ENCODE results near the genes CRTC3 and MAN2A2.

DNA sequence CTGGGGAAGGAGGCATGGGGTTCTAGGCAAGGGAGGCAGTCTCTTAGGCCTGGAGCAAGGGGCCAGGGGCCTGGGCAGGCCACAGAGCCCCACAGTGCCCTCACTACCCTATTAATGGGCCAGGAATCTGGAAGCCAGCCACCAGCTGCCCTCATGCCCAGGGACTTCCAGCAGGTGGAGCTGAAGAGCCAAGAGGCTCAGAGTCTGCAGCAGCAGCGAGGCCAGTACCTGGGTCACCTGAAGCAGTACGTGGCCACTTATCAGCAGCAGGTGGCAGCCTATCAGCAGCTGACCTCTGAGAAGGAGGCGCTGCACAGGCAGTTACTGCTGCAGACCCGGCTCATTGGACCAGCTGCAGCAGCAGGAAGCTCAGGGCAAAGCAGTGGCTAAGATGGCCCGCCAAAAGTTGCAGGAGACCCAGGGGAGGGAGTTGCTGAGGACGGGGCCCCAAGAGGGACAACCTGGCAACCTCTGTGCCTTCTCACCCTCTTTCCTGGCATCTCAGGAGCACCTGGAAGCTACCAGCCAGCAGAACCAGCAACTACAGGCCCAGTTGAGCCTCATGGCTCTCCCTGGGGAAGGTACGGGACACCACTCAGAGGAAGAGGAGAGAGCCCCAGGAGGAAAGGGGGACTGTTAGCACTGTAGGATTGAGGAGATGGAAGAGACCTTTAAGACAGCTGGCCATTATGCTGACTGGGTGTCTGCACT lies 28.0 kb downstream of the NGRN start:
- RAMPAGE, long total RNA: no peak
- RRBS: no CpG with 5 or more reads among the region's 7 CpGs

DNA sequence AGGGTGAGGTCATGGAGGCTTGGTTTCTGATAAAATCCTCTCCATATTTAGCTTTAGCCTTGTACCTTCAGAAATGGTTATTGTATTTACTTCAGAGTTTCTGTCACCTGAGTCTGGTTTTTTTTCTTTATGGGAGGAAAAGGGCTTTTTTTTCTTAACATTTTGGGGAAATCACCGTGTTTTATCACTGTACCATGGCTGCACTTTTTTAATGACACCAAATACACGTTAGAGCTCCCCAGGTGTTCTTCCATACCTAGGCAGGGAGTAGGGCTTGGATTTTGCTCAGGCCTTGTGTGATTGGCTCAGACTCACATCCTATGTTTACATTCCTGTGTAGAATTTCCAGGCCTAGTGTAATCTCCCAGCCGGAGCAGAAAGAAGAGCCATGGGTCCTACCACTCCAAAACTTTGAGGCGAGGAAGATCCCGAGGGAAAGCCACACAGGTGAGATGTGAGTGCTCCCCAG lies 6.5 kb downstream of the ZNF774 start:
- RAMPAGE, long total RNA: no peak
- RRBS: no CpG with 5 or more reads among the region's 5 CpGs

- RAMPAGE, long total RNA: no peak
- RRBS: no CpG with 5 or more reads among the region's 6 CpGs
These were observed 25.3 kb downstream of the IQGAP1 start for GRCh38 chr15:90413162-90413834.

GRCh38 chr15:90419715-90420479 lies 31.9 kb downstream of the IQGAP1 start:
- RAMPAGE, long total RNA: no peak
- RRBS: no CpG with 5 or more reads among the region's 8 CpGs

DNA sequence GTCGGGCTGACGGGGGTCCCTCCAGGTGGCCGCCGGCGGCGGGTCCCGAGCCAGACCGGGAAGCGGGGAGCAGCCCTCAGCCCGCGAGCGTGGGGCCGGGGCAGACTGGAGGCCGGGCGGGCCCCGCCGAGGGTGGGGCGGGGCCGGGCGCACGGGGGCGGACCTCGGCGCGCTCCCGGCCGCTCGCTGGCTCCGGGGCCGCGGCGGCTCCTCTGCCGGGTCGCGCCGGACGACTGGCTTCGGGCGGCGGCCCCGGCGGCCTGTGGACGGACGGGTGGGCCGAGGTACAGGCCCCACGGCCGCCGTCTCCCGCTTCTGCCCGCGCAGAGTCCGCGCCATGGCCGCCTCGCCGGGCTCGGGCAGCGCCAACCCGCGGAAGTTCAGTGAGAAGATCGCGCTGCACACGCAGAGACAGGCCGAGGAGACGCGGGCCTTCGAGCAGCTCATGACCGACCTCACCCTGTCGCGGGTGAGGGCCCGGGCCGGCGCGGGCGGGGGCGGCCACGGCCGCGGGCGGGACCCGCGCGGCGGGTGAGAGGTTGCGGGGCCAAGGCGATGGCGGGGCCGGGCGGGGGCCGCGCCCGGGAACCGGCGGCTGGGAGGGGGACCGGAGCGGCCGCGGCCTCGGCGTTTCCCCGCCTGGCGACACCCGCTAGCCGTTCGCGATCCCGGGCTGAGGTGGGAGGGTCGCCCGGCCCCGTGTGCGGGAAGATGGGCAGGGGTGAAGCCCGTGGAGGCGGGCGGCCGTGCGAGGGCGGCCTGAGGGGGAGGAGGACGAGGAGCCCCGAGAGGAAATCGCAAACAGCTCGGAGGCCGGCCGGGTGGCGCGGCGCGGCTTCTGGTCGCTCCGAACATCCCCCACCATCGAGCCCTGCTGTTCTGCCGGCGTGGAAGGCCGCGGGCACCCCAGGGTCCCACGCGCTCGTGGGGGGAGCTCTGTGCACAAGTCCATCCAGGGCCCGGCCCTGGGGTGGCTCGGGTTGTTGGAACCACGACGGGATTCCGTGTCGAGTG lies at the start of gene CRTC3:
CRTC3 (plus strand) TSS at position 189 of the 1,014 bp plus-strand sequence.
- RAMPAGE, long total RNA: no peak
- RRBS: 1% methylated on average over 45 of the region's 143 CpGs

DNA sequence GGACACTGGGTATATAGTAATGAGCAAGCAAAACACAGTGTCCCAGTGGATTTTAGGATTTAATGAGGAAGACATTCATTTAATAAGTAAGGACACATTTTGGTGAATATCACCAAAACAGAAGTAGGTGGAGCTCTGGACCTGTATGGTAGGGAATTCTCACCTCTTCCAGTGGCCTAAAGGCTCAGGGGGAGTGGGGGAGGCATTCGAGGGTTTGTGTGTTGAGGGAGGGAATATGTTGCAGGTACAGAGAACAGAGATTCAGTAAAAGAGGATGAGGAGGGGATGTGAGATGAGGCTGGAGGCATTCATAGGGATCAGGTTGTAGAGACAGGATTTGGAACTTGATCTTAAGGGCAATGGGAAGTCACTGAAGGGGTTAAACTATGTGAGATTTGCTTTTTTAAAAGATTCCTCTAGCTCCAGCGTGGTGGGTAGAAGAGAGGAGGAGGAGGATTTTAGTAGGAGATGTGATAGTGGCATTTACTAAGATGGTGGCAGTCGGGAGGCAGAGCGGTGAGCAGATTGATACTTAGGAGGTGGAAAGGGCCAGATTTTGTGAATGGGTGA lies 4.0 kb downstream of the CRTC3 start:
- RAMPAGE, long total RNA: no peak
- RRBS: no CpG with 5 or more reads among the region's 4 CpGs

DNA sequence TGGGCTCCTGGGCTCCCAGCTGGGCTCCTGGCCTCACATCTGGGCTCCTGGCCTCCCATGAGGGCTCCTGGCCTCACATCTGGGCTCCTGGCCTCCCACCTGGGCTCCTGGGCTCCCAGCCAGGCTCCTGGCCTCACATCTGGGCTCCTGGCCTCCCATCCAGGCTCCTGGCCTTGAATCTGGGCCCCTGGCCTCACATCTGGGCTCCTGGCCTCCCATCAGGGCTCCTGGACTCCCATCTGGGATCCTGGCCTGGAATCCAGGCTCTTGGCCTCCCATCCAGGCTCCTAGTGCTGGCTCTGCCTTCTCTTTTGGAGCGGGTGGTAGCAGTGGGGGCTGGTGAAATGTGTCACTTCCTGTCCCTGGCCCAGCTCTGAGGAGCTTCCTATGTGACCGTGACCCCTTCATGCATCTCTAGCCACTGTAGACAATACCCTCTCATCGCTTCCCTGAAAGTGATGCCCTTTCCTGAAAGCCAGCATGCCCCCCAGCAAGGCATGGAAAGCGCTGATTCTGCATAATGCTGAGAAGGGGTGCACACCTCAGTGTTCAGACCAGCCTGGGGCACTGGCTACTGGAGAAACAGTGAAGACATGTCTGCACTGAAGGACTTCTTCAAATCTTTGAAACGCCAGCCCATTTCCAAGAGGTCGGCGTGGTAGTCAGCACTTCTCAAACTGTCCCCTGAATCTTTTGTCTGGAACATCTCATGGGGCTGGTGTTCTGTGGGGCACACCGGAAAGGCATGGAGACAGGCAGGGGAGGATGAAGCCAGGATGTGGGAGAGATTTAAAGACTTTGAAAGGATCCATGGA lies 62.4 kb upstream of the BLM start:
- RAMPAGE, long total RNA: no peak
- RRBS: no CpG with 5 or more reads among the region's 8 CpGs

DNA sequence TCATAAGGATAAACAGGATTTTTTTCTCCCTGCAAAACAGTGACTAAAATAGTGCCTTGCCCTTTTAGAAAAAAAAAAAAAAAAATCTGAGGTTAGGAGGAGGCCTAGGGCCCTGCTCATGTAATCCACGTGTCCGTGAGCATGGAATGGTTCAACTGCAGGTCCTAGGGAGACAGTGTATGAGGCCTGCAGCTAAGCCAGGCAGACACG lies 36.6 kb upstream of the BLM start:
- RAMPAGE, long total RNA: no peak
- RRBS: no CpG with 5 or more reads among the region's 3 CpGs

- RAMPAGE, long total RNA: no peak
- RRBS: no CpG with 5 or more reads among the region's 3 CpGs
These were observed 41.5 kb downstream of the BLM start for GRCh38 chr15:90758539-90759241.

DNA sequence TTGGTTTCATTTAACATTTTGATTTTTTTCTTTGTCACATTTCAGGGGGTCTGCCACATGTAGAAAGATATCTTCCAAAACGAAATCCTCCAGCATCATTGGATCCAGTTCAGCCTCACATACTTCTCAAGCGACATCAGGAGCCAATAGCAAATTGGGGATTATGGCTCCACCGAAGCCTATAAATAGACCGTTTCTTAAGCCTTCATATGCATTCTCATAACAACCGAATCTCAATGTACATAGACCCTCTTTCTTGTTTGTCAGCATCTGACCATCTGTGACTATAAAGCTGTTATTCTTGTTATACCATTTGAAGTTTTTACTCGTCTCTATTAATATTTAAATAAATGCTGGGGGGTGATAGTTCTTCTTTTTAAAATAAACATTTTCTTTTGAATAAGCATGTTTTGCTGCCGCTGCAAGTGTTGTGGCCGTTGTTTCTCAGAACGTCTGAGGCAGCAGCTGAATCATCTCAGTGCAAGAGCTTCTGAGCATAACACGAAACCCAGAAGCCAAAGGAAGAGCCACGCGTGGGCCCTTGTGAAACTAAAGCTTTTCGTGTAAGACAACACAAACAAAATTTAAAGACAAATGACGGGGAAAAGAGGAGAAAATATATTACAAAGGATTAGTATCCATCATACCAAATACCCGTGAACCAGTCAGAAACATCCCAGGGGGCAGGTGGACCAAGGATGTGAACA lies 53.2 kb upstream of the FURIN start:
- RAMPAGE, long total RNA: no peak
- RRBS: no CpG with 5 or more reads among the region's 15 CpGs

GRCh38 chr15:90838619-90838929 lies 29.8 kb upstream of the FURIN start:
- RAMPAGE, long total RNA: no peak
- RRBS: no CpG with 5 or more reads among the region's 11 CpGs

DNA sequence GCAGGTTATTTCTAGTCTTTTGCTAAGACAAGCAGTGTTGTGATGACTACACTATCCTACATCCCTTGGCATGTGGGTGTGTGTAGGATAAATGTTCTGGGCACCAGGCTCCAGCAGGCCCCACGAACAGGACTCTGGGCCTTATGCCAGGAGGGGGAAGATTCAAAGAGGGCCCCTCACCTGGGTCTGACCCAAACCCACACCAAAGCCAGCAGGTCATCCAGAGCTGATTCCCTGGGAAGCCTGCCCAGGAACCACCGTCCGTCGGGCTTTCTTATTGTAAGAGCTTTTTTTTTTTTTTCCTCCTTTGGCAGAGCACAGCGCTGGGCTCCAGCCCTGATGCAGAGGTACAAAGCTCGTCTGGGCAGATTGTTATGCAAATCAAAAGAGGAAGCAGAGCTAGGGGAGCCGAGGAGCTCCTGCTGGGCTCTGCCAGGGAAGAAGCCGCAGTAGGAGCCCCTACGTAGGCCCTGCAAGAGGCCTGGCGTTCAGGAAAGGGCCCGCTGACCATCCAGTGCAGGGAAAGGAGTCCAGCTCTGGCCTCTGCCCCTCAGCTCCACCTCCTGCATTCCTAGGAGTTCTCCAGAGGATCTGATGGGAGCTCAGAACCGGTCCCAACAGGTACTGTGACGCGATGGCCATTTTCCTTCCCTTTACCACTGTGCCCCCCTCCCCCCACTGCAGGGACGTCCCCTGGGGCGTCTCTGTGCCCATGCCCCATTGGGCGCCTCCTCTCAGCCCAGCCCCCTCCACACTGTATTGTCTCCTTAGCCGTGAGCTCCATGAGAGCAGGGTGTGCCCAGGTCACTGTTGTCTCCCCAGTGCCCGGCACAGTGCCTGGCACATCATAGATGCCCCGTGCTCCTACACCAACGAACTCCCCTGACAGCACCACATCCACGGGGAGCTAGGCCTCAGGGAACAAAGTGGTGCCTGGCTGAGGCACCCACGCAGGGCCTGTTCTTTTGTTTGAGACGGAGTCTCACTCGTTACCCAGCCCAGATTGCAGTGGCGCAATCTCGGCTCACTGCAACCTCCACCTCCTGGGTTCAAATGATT lies 28.8 kb upstream of the FURIN start:
- RAMPAGE, long total RNA: no peak
- RRBS: no CpG with 5 or more reads among the region's 27 CpGs

- RAMPAGE, long total RNA: no peak
- RRBS: no CpG with 5 or more reads among the region's 7 CpGs
These were observed 23.3 kb upstream of the FURIN start for GRCh38 chr15:90845013-90845659.

DNA sequence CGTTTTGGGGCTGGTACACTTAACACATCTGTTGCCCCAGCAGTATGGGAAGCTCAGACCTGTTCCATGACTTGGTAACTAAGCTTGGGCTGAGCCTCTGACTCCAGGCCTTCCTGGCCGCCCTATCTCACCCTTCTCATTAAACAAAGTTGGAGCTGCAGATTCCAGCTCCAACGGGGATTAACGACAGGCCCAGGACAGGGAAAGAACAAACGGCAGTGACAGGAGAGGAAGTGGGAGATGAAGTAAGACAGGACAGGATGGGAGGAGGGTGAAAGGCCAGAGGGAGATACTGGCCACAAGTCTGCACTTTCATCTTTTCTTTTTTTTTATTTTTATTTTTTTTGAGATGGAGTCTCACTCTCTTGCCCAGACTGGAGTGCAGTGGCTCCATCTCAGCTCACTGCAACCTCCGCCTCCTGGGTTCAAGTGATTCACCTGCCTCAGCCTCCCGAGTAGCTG lies 8.5 kb upstream of the FURIN start:
- RAMPAGE, long total RNA: no peak
- RRBS: no CpG with 5 or more reads among the region's 7 CpGs

GRCh38 chr15:90860686-90860943 lies 7.8 kb upstream of the FURIN start:
- RAMPAGE, long total RNA: no peak
- RRBS: no CpG with 5 or more reads among the region's 3 CpGs

- RAMPAGE, long total RNA: no peak
- RRBS: 89% methylated on average over 4 of the region's 22 CpGs
These were observed 7.9 kb downstream of the FURIN start for GRCh38 chr15:90876177-90876710.

- RAMPAGE, long total RNA: no peak
- RRBS: no CpG with 5 or more reads among the region's 37 CpGs
These were observed 4.5 kb upstream of the FES start for GRCh38 chr15:90879580-90880370.

- RAMPAGE, long total RNA: no peak
- RRBS: 81% methylated on average over 3 of the region's 18 CpGs
These were observed 1.6 kb upstream of the FES start for GRCh38 chr15:90882477-90883348.

GRCh38 chr15:90902822-90903672 lies at the start of gene MAN2A2:
TSS of gene MAN2A2 (plus strand) at chr15:90903302.
- RAMPAGE, long total RNA: no peak
- RRBS: 2% methylated on average over 16 of the region's 86 CpGs

GRCh38 chr15:90903673-90904251 lies 660 bp downstream of the MAN2A2 start:
- RAMPAGE, long total RNA: no peak
- RRBS: no CpG with 5 or more reads among the region's 9 CpGs

All from kidney epithelial cell (primary cell).